Cardiac muscle cell (in vitro differentiated cells and primary cell): ENCODE results near the gene YWHAE.

DNA sequence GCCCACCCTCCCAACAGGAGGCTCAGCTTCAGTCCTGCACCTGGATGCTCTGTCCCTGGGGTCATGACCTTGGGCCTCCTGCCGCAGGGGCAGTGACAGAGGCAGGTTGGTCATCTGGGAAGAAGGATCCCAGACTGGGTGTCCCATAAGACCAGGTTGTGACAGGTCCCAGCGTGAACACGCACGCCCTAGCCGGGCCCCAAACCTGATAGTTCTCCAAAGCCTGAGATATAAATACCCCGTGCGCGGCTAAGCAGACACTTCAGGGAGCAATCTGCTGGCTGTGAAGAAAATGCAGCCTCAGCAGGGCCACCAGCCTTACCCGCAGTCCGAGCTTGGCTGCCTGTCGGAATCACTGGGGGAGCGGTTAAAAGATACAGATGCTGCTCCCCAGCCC lies 78.3 kb downstream of the TIMM22 start:
- RAMPAGE, long total RNA, result no peak
- RRBS, result no CpG with 5 or more reads among the region's 12 CpGs

DNA sequence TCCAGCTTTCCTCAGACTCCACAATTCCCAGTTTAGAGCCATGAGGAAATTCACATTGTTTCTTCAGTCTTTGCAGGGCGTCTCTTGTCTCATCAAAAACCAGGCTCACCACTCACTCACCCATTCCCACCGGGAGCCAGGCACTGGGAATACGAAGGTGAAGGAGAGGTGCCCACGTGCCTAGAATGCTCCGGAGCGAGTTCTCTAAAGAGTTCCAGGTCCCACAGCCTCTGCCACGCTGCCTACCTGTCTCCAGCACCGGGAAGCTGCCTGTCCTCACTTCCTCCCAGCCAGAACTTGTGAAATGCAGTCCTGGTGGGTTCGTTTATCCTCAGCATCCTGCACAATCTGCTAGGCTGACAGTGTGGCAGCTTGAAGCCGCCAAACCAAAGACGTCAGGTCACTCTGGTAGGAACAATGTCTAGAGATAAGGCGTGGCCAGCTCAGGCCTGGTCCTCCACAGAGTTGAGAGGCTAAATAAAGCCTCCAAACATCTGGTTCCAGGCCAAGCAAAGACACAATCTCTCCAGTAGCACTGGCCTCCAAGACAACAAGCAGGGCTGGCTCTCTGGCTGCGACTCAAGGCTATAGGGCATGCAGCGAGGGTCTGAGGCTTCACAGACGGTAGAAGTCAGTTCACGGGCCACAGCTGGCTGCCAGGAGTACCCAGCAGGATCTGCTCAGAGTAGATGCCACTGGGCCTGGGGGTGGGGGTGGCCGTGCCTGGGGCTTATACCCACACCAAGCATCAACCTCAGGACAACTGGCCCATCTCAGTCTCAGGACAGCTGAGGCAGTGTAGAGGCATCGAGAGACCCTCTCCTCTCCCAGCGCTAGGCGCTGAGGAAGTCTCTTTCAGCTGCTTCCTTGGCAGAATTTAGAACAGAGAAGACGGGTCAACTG lies 75.6 kb downstream of the ABR start:
- RAMPAGE, long total RNA, result no peak
- RRBS, result 66% methylated on average over 7 of the region's 21 CpGs

DNA sequence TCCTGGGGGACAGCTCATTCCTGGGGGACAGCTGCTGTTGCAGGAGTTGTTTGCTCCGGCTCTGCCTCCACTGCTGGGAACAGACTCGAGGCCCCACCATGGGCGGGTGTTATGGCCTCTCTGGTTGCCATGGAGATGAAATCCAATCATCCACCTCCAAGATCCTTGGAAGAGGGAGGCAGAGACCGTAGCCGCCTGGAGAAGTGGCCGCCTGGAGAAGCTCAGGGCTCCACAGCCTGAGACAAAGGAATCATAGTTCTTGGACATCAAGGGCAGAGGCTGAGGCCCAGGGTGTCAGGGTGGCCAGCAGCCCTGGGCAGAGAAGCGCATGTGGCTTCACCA lies 36.3 kb downstream of the ABR start:
- RAMPAGE, long total RNA, result no peak
- RRBS, result no CpG with 5 or more reads among the region's 7 CpGs

DNA sequence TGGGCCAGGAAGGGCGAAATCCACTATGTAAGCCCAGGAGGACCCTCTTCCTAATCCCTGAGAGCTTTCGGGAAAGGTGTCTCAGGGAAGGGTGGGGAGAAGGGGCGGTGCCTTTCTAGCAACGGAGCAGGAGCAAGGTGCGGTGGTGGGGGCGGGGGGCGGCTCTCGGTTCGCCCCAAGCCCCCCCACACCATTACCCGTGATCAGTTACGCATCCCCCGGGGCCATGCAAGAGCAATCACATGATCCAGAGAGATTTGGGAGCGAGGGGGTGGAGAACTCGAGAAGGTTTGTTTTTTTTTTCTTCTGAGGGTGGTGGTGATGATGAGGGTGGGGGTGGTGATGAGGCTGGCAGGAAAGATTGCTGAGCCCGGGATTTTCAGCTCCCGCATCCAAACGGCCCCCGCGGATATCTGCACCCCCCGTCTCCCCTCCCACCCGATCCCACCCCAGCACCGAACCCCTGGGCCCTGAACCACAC lies 1.0 kb downstream of the ABR start:
- RAMPAGE, long total RNA, result no peak
- RRBS, result 3% methylated on average over 7 of the region's 22 CpGs

- RAMPAGE, long total RNA, result no peak
- RRBS, result no CpG with 5 or more reads among the region's 38 CpGs
Measured at GRCh38 chr17:1186716-1187763, 7.3 kb upstream of the ABR start.

GRCh38 chr17:1203024-1203412 lies 23.2 kb upstream of the ABR start:
- RAMPAGE, long total RNA, result no peak
- RRBS, result 5% methylated on average over 5 of the region's 30 CpGs

GRCh38 chr17:1267390-1267844 lies 2.8 kb upstream of the BHLHA9 start:
- RAMPAGE, long total RNA, result no peak
- RRBS, result no CpG with 5 or more reads among the region's 13 CpGs

DNA sequence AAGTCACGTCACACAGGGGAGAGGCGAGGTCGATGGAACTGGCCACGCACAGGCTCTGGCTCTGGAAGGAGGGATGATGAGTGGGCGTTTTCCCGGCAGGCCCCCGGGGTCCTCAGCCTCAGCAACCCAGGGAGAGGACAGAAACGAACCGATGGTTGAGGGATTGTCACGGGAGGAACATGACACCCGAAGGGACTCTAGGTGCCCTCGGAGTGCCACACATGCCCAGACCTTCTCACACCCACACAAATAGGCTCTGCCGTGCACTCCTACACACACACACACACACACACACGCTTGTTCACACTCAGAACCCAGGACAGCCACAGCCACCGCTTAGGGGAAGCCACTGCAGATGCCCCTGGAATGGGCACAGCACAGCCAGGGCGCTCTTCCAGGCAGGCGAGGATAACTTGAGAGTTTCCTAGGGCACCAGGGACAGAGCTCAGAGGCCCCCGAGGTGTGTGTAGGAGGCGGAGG lies 20.8 kb downstream of the TRARG1 start:
- RAMPAGE, long total RNA, result no peak
- RRBS, result no CpG with 5 or more reads among the region's 19 CpGs

DNA sequence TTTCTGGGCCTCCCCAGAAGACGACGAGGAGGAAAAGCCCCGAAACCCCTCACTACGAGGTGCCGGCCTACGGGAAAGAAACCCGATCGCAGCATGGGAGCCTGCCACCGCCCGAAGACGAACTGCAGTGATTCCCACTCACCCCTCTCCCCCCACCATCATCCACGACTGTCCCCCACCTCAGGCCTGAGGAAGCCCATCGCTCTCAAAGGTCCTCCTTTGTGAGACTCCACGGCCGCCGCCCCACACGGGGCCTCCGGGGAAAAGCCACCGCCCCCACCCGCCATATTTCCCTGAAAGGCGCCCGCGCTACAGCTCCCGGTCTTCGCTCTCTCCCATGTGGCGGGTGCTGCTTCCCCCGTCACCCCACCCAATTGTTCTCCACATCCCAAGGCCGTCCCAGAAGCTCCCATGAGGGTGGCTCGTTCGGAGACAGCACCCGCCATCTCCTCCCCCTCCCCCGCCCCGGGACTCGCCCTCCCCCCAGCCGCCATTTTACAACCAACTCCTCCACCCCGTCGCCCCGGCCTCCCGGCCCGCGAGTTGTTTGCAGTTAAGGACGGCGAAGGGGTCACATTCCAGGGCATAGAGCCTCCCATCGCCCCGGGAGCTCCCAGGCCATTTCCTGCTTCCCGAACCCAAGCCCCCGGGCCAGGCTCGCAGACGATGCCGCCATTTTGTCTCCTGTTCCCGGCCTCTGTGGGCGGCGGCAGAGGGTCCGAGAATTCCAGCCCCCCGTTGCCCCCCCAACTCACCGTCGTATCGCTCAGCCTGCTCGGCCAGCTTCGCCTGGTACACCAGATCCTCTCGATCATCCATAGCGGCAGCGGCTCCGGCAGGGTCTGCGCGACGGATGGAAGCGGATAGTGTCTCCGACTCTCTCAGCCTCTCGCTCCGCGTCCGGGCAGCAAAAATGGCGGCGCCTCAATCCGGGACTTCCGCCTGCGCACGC lies at the start of gene YWHAE:
Gene YWHAE (minus strand): TSS at position 931 of the 952 bp plus-strand sequence.
- RAMPAGE, long total RNA, result start-site peak on the minus strand centred at position 903 of the sequence, 60 bp wide, 15,170 and 8,727 reads in 2 replicates
- RRBS, result 2% methylated on average over 36 of the region's 79 CpGs

- RAMPAGE, long total RNA, result no peak
- RRBS, result no CpG with 5 or more reads among the region's 19 CpGs
Measured at GRCh38 chr17:1482774-1483081, 9.8 kb downstream of the MYO1C start.

DNA sequence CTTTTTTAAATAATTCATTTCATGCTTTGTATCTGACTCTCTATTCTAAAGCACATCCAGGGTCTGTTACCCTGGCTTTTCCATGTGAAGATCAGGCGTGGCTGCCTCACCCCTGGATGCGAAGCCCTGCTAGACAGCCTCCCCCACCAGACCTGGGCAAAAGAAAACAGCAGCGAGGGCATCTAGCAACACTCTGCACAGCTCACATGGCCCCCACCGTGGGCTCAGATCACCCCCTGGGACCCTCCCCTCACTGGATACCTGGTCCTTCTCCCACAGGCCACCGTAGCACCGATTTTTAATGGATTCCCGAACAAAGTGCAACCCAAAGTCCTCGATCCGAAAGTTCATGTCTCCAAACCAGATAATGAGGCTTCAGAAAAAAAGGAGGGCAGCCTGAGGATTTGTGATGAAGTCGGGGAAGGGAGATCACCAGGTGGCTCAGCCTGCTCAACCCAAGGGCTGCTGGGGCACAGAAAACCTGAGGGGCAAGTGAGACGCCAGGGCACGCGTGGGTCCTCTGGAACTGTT lies 8.5 kb downstream of the INPP5K start:
- RAMPAGE, long total RNA, result no peak
- RRBS, result no CpG with 5 or more reads among the region's 13 CpGs

DNA sequence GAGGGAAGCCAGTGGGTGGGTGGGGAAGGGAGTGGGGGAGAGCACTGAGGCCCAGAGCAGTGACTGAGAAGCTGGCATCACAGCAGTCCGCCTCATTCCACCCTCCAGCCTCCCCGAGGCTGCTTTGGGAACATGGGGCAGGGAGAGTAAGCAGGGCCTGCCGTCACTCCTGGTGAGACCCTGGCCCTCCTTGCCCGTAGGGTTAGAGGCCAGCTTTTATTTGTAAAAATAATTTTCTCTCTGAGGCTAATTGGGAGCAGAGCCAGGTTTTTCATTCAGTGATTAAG lies 4.2 kb upstream of the INPP5K start:
- RAMPAGE, long total RNA, result no peak
- RRBS, result no CpG with 5 or more reads among the region's 4 CpGs

- RAMPAGE, long total RNA, result no peak
- RRBS, result 34% methylated on average over 7 of the region's 17 CpGs
Measured at GRCh38 chr17:1612348-1612761, 16.3 kb downstream of the SLC43A2 start.

DNA sequence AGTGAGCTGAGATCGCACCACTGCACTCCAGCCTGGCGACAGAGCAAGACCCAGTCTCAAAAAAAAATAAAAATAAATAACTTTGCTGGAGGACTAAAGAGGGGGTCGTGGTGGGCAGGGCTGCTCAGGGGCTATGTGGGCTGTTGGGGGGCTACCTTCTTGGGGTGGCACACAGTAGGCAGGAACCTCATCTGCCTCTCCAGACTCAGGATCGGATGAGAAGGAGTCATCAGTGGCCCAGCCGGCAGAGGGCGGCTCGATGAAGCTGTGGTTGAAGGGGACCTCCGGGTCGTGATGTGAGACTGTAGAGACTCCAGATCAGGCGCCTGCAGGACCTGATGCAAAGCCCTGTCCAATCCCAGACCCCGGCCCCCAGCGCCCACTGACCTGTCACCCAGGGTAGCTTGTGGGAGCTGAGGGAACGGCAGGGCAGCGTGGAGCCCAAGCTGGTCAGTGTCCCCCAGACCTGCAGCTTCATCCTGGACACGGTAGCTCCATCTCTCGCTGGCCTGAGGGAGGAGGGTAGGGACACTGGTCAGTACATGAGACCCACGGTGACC lies 8.0 kb upstream of the SLC43A2 start:
- RAMPAGE, long total RNA, result no peak
- RRBS, result 86% methylated on average over 3 of the region's 17 CpGs

DNA sequence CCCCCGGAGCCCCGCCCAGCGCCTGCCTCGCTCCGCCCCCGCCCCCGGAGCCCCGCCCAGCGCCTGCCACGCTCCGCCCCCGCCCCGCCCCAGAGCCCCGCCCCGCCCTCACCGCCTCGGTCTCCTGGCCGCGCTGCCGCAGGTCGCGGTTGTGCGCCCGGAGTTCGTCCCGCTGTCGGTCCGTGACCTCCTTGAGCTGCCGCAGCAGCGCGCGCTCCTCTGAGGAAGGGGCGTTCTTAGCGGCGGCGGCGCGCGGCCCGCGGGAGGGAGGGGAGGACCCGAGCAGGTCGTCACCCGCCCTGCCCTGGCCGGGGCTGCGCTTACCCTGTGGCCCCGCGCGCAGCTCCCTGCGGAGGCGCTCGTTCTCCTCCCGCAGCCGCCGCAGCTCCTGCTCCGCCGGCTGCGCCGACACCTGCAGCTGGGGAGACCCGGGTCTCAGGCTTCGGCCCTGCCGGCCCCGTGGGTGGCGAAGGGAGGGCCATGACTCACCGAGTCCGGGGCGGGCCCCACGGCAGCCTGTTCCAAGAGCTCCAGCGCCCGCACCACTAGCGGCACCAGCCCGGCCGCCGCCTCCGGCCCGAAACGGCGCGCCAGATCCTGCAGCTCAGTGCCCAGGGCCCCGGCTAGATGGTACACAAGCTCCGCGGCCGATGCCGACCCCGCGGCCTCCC lies 443 bp downstream of the RILP start:
- RAMPAGE, long total RNA, result no peak
- RRBS, result 2% methylated on average over 39 of the region's 86 CpGs

- RAMPAGE, long total RNA, result no peak
- RRBS, result no CpG with 5 or more reads among the region's 13 CpGs
Measured at GRCh38 chr17:1680349-1681319, 4.0 kb downstream of the PRPF8 start.

GRCh38 chr17:1711579-1712560 lies 1.7 kb upstream of the TLCD2 start:
- RAMPAGE, long total RNA, result no peak
- RRBS, result no CpG with 5 or more reads among the region's 15 CpGs

- RAMPAGE, long total RNA, result no peak
- RRBS, result no CpG with 5 or more reads among the region's 17 CpGs
Measured at GRCh38 chr17:1723753-1724177, 739 bp upstream of the WDR81 start.

GRCh38 chr17:1737763-1738531 lies 4.7 kb upstream of the SERPINF2 start:
- RAMPAGE, long total RNA, result no peak
- RRBS, result no CpG with 5 or more reads among the region's 13 CpGs

- RAMPAGE, long total RNA, result no peak
- RRBS, result no CpG with 5 or more reads among the region's 29 CpGs
Measured at GRCh38 chr17:1779286-1780598, 17.9 kb downstream of the SERPINF1 start.